ENCODE data around the genes ARPC2 and ZNF142.

- PRO-cap, 2 experiments, result peak in 1 of 2 experiments; most common minus-strand start chr2:217844232 (in 1)
Measured at GRCh38 chr2:217844104-217844460, 158.7 kb downstream of the TNS1 start.

- PRO-cap, 2 experiments, result no peak in any of the 2 experiments
Measured at GRCh38 chr2:217853398-217854162, 149.2 kb downstream of the TNS1 start.

- PRO-cap, 2 experiments, result no peak in any of the 2 experiments
Measured at GRCh38 chr2:217863004-217863366, 139.8 kb downstream of the TNS1 start.

GRCh38 chr2:217884763-217885161 lies 118.0 kb downstream of the TNS1 start:
- PRO-cap, 2 experiments, result no peak in any of the 2 experiments

GRCh38 chr2:217931091-217931750 lies 71.6 kb downstream of the TNS1 start:
- PRO-cap, 2 experiments, result no peak in any of the 2 experiments

- PRO-cap, 2 experiments, result no peak in any of the 2 experiments
Measured at GRCh38 chr2:217940778-217941979, 61.6 kb downstream of the TNS1 start.

DNA sequence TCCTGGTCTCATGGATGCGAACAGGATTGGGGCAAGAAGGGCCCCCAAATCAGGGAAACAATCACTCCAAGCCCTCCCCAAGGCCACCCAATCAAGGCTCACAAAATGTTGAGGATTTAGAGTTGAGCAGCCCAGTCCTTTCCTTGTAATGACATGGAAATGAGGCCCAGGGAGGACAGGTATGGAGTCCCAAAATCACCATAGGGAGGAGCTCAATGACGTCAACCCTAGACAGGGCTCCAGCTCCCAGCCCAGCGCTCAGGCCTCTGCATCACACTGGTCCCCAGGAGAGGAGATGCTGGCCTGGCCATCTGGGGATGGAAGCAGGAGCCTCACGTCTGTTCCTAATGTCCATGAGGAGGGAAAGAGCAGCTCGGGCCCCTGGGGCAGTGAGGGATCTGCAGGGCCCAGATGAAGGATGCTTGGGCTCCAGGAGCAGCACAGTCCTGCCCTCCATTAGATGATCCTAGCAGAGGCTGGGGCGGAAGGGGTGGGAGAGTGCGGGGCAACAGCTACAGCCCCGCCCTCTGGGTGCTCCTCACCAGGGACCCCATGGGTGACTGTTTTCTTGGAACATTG lies 49.9 kb downstream of the TNS1 start:
- PRO-cap, 2 experiments, result no peak in any of the 2 experiments

DNA sequence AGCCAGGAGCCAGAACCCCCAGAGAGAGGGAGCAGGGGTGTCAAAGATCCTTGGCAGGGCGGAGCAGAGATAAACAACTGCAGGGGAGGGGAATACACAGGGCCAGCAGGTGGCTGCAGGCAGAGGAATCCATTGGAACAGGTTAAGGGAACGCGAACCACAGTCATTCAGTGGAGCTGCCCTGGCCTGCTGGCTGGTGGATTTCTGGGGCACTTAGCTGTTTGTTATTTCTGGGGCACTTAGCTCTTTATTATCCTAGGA lies 37.9 kb downstream of the TNS1 start:
- PRO-cap, 2 experiments, result no peak in any of the 2 experiments

DNA sequence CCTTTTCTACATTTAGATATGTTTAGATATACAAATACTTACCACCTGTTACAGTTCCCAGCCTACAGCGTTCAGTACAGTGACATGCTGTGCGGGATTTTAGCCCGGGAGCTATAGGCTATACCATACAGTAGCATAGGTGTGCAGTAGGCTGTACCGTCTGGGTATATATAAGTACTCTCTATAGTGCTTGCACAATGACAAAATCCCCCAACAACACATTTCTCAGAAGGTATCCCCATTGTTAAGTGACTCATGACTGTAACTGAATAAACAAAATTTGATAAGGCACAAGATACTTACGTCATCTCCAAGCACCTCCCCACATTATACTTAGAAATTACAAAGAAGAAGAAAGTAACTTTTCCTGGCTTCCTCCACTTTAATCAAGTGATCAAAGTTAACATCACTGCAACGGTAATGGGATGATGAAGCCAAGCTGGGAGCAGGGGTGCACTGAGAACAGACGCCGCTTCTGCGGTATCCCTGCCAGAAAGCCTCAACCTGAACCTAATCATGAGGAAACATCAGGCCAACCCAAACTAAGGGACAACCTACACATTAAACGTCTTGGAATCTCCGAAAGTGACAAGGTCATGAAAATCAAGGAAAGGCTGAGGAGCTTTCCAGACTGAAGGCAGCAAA lies 9.7 kb downstream of the TNS1 start:
- PRO-cap, 2 experiments, result no peak in any of the 2 experiments

DNA sequence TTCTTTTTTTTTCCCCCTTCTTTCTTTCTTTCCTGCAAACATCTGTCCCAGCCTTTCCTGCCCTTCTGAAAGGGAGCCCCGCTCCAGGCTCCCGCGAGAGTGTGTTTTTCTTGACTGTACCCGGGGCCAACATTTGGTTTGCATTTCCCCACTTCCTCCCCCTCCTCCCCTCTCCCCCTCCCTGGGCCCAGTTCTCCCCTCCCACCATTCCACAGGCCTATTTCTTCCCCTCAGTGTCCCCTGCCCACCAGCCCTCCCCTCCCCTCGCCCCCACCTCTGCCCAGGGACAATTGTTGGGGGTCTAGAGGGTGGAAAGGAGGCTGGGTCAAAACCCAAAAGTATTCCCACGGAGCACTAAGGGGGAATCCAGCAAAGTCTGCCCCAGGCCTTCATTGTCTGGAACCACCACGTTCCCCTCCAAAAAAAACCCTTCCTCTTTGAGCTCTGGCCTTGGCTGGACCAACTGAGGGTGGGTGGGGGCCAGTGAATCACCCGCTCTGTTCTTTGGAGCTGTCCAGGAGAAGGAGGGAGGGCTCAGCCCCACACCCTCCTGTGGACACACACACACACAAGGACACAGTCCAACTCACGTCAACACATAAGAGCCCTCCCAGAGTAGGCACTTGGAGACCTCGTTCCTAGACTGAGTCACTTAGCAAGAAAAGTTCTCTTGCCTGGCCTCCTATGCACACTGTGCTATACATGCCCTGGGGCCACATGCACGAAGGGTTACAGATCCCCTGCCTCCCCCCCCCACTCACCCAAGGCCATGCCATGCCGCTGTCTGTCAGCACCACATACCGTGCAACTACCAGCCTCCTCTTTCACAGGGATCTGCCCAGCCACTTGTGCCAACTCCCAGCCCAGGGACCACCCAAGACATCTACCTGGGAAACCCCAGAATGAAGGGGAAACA lies 1.1 kb upstream of the TNS1 start:
- PRO-cap, 2 experiments, result no peak in any of the 2 experiments

GRCh38 chr2:218125080-218125502 lies 737 bp upstream of the CXCR2 start:
- PRO-cap, 2 experiments, result no peak in any of the 2 experiments

DNA sequence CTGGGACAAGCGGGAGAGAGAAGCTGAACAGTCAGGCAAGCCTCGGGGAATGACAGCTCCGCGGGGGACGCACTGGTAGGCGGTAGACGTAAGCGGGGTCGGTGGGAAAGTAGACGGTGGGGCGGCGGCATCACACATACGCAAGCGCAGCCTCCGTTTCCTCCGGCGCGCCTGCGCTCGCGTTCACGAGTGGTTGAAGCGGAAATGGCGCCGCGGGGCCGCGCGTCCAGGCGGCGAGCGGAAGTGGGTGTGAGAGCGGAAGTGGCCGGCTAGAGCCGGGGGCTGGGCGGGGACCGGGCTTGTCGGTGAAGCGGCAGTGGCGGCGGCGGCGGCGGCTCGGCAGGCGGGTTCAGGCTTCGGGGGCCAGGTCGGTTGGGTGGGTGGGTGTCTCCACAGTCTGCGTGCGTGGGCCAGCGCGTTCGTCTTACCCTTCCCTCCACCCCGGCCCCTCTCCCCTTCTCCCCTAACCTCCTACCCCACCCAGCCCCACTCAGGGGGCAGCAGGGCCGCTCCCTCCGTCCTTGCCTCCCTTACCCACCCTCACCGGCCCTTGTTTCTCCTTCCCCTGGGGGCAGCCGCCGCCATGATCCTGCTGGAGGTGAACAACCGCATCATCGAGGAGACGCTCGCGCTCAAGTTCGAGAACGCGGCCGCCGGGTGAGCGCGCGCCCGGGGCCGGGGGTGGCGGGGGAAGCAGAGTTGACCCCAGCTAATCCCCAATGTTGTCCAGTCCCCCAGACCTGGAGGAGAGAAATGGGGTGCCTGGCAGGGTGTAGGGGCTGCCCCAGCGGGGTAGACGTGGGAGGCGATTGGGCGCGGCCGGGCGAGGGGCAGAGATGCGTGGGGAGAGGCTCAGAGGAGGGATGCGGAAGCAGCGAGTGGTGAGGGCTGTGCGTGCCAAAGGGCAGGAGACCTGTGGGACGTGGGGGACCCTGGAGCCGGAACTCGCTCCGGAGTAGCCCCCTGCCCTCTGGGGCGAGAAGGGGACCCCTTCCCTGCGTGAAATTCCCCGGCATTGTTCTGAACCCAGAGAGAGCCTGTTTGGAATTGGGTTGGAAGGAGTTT lies at the start of gene ARPC2:
Gene ARPC2, plus strand, starts transcription at position 302 of the 1,065 bp plus-strand sequence.
- PRO-cap, 2 experiments, result peak in 2 of 2 experiments; most common plus-strand start position 316 of the sequence (in 2); most common minus-strand start position 51 of the sequence (in 2)

- PRO-cap, 2 experiments, result no peak in any of the 2 experiments
Measured at GRCh38 chr2:218296270-218296746, 4.0 kb upstream of the TMBIM1 start.

DNA sequence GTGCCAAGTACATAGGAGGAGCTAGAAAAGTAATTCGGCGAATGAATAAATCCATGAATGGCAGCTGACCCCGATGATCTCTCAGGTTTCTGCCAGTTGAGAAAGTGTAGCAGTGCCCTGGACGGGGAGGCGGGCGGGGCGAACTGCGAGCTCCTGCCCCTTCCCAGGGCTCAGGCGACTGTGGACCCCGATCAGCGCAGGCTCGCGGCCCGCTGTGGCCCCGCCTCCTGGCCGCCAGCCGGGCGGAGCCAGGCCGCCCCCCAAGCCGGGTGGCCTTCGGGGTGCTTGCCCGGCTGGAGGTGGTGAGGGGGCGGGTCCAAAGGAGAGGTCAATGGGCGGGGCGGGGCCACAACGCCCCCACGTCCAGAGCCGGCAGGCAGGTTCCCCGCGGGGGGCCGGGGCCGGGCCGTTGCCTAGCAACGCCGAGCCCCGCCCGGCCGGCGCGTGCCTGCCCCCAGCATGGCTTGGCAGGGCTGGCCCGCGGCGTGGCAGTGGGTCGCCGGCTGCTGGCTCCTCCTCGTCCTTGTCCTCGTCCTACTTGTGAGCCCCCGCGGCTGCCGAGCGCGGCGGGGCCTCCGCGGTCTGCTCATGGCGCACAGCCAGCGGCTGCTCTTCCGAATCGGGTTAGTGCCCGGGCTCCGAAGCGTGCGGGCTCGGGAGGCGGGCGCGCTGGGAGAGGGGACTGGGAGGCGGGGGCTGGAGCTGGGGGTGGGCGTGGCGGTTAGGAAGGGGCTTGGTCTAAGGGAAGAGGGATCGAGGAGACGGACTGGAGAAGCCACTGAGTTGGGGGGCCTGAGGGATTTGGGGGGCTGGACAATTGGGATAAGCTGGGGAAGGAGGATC lies 30.7 kb upstream of the TMBIM1 start:
- PRO-cap, 2 experiments, result peak in 1 of 2 experiments; most common plus-strand start position 491 of the sequence (in 1); most common minus-strand start position 216 of the sequence (in 1)

DNA sequence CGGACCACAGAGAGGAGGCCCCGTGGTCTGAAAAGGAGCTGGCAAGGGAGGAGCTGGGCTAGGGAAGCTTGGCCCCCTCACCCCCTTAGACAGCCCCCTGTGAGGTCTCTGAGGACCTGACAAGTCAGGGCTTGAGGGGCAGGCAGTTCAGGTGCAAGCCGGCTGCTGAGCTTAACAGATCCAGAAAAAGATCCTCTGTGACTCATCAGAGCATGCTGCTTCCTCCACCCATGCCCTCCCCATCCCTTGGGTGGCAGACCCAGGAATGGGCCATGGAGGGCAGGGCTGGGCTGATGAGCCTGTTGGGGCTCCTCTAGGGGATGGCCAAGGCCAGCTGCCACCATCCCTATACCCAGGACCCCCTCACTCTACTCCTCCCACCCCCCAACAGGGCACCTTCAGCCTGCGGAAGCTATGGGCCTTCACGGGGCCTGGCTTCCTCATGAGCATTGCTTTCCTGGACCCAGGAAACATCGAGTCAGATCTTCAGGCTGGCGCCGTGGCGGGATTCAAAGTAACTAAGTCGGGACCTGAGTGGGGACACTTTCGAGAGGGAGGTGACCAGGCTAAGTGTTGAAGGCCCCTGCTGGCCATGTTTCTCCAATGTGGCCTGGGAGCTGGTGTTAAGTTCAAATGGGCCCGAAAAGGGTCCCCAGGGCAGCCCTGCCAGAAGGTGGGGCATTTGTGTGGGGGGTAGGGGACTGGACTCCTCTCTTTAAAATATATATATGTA lies 1.9 kb downstream of the SLC11A1 start:
- PRO-cap, 2 experiments, result no peak in any of the 2 experiments

GRCh38 chr2:218387193-218388338 lies 5.5 kb downstream of the SLC11A1 start:
- PRO-cap, 2 experiments, result peak in 1 of 2 experiments; most common plus-strand start chr2:218387551 (in 1); most common minus-strand start chr2:218387388 (in 1)

DNA sequence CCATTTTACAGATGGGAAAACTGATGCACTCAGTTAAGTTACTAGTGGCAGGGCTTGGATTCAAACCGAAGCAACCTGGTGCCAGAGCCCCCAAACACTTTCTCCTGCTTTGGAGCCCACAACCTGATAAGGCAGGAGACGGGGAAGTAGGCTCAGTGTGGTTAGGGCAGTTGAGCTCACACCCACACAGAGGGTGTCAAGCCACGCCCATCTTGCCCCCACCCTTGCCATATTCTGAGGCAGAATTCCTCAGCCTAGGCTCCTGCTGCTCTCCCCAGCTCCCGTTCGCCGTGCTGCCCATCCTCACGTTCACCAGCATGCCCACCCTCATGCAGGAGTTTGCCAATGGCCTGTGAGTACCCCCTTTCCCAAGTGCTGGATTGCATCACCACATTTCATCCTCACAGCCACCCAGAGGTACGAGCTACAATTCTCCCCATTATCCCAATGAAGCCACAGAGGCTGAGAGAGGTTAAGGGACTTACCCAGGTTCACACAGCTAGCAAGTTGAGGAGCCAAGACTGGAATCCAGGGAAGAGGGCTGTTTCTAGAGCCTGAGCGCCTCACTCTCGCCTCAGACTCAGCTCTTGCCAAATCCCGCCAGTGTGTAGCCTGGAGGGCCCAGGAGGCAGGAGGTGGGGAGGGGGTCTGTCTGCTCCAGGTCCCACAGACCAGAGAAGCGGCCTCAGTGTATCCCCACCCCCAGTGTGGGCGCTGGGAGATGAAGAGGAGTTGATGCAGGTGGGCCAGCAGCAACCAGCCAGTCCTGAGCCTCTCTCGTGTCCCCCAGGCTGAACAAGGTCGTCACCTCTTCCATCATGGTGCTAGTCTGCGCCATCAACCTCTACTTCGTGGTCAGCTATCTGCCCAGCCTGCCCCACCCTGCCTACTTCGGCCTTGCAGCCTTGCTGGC lies 5.6 kb upstream of the CTDSP1 start:
- PRO-cap, 2 experiments, result no peak in any of the 2 experiments

GRCh38 chr2:218553387-218553743 lies 14.8 kb downstream of the USP37 start:
- PRO-cap, 2 experiments, result no peak in any of the 2 experiments

DNA sequence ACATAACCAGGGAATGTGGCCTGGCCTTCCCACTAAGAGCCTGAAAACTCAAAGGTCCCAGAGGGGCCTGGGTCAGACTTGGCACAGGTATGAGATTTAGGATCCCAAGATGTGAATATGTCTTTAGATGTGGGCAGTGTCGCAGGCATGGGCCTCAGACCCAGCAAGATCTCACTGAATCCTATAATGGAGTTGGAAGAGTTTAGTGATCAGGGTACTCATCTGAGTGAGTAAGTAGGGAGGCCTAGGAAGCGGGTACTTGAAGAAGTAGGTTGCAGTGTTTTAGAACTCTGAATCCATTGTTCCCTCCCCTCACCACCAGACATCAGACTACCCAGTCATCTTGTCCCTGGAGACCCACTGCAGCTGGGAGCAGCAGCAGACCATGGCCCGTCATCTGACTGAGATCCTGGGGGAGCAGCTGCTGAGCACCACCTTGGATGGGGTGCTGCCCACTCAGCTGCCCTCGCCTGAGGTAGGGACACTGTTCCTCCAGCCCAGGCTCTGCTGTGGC lies 22.7 kb downstream of the PLCD4 start:
- PRO-cap, 2 experiments, result no peak in any of the 2 experiments

DNA sequence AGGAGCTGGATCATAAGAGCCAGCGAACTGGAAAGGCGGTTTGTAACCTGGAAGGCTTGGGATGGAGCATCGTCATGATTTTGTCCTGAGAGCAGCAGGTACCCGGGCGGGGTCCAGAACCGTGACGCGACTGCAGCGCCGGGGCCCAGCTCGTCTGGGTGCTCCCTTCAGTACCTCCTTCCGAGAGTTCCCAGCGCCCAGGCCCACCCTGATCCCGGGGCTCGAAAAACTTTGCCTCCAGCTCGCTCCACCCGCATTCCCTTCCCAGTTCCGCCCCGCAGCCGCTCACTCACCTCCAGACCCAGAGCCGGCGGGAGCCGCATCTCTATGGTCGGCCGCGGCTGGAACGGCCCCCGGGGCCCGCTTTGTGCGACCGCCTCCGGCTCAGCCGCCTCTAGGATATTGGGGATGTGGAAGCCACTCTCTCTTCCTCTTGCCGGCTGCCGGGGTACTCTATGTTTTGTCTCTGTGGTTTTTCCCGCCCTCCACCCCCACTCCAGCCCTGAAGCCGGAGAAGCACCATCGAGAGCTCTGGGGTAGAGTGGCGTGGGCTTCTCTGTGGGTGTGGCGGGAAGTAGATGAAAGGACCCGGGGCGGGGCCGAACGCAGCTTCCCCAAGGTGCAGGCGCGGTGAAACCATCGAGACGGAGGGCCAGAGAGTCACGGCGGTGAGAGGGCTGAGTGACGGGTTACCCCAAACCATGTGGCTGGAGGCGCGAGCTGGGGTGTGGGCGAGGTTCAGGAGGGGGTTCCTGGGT lies at the start of gene ZNF142:
Gene ZNF142, minus strand, starts transcription at position 548 of the 758 bp plus-strand sequence.
- PRO-cap, 2 experiments, result peak in 2 of 2 experiments; most common plus-strand start position 129 of the sequence (in 1); most common minus-strand start position 548 of the sequence (in 2)

Data from cytotoxic T cell (primary cell).